SJSA1 (cell line): ENCODE data around the gene PCDH17.

DNA sequence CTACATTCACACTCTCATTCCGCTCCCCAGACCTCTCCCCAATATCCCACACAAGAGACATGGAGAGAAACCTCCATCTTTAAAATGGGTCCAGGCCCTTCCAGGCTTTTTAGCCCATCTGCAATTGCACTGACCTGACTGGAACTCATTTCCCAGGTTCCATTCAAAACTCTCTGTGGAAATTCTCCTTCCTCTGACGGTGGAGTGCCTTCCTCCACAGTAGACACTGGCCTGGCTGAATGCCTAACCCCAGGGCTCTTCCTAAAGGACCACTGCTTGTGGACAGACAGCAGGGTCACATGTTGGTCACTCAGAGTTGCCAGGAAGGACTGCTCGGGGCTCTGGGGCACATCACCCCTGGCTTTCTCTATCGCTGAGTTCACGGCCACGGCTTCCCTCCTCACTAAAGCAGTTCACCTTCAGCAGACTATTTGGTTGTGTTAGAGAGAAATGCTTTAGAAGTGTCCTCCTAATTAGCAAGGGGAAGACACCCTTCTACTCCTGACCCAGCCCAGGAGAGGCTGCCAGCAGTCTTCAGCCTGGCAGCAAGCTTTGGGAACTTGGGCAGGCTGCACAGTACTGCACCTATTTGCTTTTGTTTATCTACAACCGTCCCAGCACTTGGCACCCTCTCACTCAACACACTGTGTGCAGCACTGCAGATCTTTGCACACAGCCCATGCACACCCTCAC, 15.9 kb downstream of the ATP7B start:
- RAMPAGE, long total RNA, result no peak

DNA sequence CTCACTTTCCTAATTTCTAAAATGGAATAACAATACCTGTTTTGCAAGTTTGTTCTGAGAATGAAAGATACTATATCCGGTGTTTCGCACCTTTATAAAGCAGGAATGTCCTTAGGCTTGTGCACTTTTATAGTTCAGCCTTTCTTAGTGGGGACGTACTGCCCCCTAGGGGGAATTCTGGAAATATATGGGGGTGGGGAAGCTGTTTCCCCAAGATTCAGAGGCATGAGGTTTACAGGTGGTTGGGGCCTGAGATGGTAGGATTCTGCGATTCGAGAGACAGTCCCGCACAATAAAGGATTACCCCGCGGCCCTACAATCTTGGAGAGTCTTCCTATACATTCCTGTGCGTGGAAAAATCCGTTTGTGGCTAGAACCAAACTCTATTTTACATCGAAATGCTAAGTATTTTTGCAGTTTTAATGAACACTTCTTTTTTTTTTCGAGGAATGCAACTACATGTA, 1.1 kb downstream of the NEK5 start:
- RAMPAGE, long total RNA, result no peak

DNA sequence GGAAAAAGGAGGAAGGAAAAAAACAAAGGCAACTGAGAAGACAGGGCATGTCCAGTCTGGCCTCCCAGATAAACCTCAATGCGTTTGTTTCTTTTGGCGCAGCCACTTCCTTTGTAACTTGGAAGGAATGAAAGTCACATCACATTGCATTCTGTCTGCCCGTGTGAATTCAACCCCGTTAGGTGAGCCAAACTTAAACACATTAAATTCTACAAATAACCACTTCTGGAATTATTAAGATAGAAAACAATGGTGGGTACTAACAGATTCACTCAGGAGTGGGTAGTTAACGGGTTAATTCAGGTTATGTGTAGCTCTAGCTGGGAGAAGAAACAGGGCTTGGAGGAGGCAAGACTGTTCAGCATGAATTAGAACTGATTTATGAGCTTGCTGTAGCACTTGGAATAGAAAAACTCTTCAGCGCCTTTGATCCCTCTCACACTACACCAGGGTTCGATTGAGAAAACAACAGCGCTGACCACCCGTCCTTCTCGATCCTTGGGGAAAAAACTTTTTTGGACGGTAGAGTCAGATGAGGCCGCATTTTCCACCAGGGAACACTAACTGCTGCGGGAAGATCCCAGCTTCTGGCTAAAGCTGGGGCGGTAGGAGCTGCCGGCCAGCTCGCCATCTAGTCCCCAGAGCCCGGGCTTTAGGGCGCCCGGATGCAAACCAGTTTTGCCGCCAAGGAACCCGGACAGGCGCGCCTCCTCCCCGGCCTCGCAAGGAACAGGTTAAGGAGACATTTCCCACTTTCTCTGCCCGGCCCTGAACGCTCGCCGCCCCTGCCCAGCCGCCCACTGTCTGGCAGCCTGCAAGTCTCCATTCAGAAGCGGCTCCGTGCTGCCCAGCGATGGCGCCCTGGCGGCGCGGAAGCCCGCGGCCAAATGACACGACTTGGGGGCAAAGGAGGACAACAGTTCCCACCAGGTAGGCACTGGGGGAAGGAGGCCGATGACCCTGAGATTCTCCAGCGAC, 42.7 kb upstream of the HNRNPA1L2 start:
- RAMPAGE, long total RNA, result no peak

- RAMPAGE, long total RNA, result no peak
These were observed 16.3 kb downstream of the OLFM4 start for GRCh38 chr13:53044953-53045260.

DNA sequence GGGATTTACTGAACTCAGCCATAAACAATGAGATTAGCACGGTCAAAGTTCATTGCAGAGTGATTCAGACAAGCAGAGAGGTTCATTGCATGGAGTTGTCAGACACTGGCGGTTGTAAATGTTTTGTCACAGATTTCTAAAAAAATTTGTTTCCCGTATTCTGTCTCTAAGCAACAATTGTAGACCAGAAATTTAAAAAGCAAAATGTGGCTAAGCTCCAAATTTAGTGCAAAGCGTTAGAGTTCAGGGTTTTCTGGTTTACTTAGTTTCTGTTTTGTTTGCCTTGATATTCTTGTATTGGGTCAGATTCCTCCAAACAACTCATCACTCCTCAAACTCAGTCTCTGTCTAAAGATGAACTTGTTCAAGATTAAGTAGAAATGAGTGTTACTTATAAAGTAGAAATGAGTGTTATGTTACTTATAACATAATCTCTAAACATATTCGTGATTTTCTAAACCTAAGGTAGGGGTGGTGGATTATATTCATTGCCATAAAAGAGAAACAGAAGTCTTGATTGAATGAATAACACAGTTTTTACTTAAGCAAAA, 94.4 kb upstream of the PRR20A start:
- RAMPAGE, long total RNA, result no peak

DNA sequence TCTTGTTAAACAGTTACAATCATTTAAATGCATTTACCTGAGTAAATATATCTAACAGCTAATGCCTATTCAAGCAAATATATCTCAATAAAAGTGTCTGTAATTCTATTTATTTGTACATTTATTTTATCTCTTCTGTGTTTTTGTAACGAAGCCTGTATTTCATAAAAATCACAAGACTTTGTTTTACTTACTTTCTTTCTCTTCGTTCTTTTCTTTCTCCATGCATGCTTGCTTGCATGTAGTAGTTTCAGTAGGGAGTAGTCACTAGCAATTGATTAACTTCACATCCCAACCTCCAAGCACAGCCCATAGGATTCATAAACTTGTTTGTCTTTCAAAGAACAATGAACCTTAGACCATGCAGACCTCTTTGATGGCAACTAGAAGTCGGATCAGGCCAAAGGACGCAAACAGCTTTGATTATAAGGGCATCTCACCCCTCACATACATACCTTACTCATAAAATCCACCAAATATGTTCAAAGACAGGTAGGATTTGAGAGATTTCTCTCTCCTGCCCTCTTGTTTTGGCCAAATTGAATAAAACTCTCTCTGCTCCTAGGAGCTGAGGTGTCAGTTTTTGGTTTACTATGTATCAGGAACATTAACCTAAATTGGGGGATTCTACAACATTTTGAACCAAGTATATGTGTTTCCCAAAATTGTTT, 3.1 kb upstream of the PRR20A start:
- RAMPAGE, long total RNA, result no peak

GRCh38 chr13:57629720-57630567, 1.6 kb upstream of the PCDH17 start:
- RAMPAGE, long total RNA, result no peak

DNA sequence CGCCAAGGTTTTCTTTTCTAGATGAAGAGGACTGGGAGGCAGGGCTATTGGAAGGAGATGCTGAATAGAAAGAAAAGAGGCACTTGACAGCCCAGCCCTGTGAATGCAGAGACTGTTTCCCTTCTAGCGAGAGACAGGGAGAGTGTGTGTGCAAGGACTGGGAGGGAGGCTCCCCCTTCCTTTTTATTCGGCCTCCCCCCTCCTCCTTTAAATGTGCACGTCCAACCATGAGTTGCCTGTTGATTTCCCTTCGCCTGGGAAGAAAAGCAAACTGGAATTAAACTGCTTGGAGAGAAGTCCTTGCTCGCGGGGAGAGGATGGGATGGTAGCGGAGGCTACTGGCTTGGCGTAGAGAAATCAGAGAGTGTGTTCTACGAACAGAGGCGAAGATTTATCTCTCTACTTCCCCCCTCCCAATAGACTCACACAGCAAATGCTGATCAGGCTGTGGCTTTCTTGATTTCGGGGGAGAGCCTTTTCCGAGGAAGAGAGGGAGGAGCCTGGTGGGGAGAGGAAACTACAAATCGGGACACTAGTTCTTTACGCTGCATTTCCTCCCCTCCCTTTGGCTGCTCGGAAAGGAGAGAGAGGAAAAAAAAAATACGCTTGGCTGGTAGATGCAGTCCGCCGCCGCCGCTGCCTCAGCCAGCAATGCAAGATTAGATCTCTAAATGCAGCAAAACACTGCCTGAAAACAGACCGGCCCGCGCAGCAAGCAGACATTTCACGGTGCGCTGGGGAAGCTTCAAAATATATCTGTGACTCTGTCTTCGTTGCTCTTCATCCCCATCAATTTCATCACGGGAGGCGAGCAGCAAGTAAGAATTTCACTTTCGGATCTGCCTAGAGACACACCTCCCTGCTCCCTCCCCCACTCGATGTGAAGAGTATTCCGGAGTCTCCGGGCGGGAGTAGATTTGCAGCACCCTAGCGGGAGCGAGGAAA, at the start of gene PCDH17:
TSS of gene PCDH17 (plus strand) at position 548 of the 945 bp plus-strand sequence.
- RAMPAGE, long total RNA, result no peak

DNA sequence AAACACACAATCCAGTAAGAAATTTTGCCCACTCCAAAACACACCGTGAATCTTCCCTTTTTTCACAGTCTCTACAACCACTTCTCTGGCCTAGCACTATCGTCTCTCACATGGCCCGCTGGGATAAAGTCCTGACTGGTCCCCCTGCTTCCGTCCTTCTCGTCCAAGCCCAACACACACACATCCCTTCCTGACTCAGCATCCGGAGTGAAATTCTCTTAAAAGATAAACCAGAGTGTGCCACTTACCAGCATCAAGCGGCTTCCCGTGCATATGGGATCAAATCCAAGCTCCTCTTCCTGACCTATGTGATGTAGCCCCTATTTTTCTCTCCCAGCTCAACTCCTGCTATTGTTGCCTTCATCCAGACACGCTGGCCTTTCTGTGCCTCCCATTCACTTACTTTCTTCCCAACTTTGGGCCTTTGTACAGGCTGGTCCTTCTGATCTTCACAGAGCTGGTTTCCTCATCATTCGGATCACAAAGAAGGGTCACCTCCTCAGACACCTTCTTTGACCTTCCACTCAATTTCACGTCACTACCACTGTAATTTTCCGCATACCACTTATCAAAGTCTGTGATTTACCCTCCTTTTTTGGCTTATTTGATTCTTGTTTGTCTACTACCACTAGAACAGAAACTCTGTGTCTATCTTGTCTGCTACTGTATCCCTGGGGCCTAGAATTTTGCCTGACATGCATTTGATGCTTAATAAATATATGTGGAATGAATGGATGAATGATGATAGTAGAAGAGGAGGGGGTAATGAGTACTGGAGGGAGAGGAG, 530.3 kb downstream of the DIAPH3 start:
- RAMPAGE, long total RNA, result no peak

GRCh38 chr13:59666367-59667027, 497.2 kb downstream of the DIAPH3 start:
- RAMPAGE, long total RNA, result no peak

- RAMPAGE, long total RNA, result no peak
These were observed 103.9 kb upstream of the DIAPH3 start for GRCh38 chr13:60267473-60268231.

- RAMPAGE, long total RNA, result no peak
These were observed 467.7 kb upstream of the ENSG00000237378 start for GRCh38 chr13:63278946-63279145.

GRCh38 chr13:64075175-64076336, 242.7 kb upstream of the ENSG00000285566 start:
- RAMPAGE, long total RNA, result no peak

DNA sequence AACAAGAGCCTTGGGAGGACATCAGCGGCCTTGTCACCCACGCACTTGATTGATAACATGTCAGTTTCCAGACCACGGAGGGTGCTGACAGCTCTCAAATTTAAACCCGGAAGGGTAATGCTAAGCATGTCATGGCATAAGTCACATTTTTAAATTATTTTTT, 235.3 kb downstream of the PCDH9 start:
- RAMPAGE, long total RNA, result no peak

DNA sequence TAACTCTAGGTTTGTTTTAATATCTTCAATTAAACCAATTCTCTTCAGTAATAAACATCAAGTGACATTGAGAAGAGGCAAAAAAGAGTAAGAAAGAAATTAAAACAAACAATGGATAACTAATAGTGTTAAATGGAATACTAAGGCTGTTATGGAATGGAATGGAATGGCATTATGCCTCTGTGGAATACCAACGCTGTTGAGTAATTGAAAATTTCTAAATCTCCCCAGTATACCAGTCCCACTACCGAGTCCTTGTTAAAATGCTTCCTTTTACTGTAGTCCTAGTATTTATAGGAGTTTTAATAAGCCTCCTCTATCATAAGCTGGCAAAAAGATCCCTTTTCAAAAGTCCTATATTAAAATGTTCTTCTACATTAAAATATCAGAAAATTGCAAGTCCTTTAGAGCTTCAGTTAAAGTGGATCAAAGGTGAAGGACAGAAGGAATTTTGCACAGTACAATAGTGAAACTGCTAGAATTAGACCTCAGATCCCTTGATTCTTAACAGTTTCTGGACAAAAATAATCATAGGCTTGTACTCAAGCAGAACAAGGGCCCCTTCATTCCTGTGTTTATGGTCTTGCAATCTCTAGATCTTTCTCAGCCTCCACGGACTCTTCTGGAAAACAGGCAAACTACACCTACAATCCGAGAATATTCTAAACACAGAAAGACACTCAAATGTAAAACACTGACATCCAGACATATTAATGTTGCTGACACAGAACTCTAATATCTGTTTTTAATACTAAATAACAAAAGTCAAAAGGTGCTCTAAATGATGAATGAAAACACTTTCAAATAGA, 128.2 kb downstream of the PCDH9 start:
- RAMPAGE, long total RNA, result no peak

DNA sequence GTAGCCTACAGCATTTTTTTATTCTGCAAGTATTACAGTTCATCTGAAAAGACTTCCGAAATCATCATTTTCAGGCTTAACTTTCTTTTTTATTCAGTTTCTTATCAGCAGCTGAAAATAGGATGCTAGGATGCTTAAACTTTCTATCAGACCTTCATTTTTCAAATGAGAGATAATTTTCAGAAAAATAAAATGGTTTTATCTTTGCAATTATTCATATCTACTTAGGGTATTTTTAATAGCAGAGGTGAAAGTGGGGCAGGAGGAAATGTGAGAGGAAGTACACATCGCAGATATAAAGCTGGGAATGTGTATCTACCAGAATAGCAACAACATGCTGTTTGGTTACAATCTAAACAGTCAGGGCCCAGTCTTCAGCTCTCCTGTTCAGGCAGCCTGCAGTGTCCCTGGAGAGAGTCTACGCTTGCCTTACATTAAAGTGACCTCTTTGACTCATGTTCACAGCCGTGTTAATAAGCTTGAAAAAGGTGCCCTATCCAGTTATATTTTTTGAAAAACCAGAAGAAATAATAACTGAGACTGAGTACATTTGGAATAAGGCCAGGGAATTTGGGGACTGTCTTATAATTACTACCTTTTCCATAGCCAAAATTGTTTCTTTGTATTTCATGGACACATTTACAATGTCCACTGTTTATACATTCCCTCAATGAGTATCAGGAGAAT, 82.9 kb downstream of the PCDH9 start:
- RAMPAGE, long total RNA, result no peak

GRCh38 chr13:71864913-71865715, 1.9 kb downstream of the DACH1 start:
- RAMPAGE, long total RNA, result no peak

GRCh38 chr13:73060826-73061402, 2.1 kb downstream of the KLF5 start:
- RAMPAGE, long total RNA, result no peak

GRCh38 chr13:73065883-73066642, 7.3 kb downstream of the KLF5 start:
- RAMPAGE, long total RNA, result no peak

GRCh38 chr13:73169834-73170425, 111.1 kb downstream of the KLF5 start:
- RAMPAGE, long total RNA, result no peak